Kidney (tissue), 2 donors: ENCODE measurements around a stretch of chr1.

DNA sequence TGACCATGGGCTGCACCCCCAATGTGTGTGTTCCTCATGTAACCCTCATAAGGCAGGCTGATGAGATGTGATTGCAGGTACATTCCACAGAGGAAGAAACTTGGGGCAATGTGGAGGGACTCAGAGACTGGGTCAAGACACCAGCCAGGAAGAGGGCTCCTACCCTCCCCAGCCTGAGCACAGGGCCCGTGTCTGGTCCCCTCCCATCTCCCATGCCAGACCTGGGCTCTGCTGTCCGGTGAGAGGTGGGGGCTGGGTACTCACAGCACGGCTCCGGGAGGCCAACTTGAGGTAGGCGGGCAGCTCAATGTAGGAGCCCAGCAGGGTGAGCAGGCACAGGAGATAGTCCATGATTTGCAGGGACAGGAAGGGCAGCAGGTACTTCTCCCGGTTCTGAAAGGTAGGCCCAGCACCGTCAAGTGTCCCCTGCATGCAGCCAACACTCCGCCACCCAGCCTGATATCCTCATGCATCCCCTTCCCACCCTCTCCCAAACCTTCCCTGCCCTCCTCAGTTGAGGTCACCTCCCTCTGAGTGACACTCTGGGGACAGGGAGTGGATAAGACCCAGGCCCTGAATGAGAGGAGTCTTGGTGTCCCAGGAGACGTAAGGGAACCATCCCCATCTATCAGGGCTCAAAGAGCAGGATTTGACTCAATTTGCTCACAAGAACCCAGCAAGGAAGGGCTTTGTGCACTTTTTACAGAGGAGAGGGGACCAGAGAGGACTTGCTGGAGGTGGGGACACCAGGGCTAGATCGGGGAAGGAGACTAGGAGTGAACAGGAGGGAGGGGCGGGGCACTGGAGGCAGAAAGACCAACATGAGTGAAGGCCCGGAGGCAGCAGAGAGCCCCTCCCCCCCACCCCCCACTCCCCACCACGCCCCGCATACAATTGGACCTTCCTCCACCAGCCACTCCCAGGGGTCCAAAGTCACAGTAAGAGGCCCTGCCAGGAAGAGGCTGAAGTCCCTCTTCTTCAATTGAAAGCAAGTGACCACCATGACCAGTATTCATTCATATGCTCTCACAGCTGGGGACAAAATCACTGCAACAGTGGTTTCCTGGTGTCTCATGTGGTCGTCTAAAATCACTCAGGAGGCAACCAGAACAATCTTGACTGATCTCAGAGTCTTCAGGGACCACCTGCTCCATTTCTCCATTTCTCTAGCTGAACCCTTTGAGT is 16.6 kb upstream of the MATN1 start:
- PRO-cap = no peak
- RRBS = 94% methylated on average over 4 of the region's 15 CpGs

- PRO-cap = no peak
- RRBS = no CpG with 5 or more reads among the region's 7 CpGs
Observed at GRCh38 chr1:30744051-30744564, 13.5 kb downstream of the LAPTM5 start.

DNA sequence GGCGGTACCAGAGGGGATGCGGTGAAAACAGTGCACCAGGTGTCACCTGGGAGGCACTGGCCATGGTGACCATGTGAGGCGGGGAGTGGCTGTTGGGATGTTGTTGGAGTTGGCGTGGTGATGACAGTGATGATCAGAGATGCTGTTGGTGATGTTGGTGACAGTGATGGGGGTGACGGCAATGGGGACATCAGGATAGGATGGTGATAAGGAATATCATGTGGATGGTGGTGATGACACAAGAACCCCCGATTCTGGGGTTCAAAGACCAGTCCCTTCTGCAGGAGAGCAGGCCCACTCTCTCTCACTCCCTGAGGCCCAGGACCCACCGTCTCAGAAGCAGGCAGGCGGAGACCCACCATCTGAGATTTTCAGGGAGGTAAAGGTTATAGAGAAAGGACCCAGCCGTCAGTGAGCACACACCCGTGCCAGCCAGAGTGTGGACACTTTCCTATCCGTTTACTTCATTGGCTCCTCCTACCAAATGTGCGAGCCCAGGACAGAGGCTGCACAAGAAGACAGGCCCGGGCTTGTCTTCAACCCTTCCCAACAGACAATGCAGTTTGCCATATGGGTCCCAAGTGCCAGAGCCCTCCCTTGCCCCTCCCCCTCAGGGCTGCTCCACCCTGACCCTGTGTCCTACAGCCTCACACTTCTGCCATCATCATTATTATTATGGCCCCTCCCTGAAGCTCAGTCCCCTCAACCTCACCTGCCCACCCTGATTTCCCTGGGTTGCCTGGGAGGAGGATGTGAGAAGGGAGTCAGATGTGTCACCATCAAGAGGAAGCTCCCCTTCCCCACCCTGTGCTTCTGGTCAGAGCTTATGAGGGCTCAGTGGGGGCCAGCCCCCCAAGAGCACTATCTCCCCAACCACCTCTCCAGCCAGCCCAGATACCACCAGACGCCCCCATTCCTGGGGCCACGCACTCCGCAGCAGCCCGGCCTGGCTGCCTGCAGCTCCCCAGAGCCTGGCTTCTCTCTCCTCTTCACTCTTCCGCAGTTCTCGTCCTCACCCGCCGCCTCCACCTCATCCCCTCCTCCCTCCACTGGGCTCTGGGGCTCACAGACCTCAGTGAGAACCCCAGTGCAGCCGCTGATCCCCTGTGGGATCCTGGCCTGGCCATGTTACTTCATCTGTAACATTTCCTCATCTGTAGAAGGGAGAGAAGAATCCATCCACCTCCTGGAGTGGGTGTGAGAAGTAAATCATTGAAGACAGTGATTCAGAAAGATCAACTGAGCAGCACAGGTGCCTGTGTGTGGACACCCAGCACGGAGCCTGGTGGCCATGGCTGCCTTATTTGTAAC is 9.4 kb downstream of the LAPTM5 start:
- PRO-cap = no peak
- RRBS = no CpG with 5 or more reads among the region's 23 CpGs

- PRO-cap = no peak
- RRBS = no CpG with 5 or more reads among the region's 16 CpGs
Observed at GRCh38 chr1:30759767-30760481, 2.4 kb upstream of the LAPTM5 start.

GRCh38 chr1:30762382-30763065 is 5.0 kb upstream of the LAPTM5 start:
- PRO-cap = no peak
- RRBS = no CpG with 5 or more reads among the region's 6 CpGs

DNA sequence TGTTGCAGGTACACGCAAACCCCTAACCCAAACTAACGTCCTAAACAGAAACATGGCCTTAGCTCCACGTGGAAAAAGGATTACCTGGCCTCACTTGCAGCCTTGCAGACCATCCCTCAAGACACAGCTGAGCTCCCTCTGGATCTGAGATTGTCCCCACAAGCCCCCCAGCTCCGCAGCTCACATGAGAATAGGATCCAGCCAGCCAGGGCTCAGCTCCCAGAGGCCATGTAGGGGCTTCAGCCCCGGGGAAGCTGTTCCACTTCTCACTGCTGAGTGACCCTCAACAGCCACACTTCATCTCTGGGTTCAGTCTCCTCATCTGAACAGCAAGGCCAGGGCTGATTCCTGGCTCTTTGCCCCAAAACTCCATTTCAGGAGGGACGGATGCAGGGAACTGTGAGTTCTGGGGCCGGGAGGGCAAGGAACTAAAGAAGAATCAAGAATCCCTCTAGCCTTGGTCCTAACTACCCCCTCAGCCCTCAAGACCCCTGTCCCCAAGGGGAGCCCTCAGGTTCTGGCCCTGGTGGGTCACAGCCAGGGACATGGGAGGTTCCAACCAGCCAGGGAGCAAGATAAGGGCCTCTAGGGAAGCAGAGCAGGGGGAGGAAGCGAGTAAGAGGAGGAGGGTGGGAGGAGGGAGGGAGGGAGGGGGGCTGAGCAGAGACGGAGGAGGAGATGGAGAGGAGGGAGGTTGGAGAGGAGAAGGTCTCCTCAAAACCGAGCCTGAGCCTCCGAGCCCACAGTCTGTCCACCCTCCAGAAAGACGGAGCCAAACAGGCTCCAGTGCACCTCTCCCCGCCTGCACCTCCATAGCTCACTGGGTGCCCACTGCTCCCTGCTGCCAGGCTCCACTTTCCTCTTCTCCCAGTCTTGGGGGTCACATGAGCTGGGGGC is 13.1 kb downstream of the SDC3 start:
- PRO-cap = no peak
- RRBS = no CpG with 5 or more reads among the region's 13 CpGs

- PRO-cap = no peak
- RRBS = no CpG with 5 or more reads among the region's 1 CpG
Observed at GRCh38 chr1:30897393-30897635, 11.2 kb downstream of the SDC3 start.

- PRO-cap = no peak
- RRBS = no CpG with 5 or more reads among the region's 2 CpGs
Observed at GRCh38 chr1:30901182-30901563, 7.4 kb downstream of the SDC3 start.

DNA sequence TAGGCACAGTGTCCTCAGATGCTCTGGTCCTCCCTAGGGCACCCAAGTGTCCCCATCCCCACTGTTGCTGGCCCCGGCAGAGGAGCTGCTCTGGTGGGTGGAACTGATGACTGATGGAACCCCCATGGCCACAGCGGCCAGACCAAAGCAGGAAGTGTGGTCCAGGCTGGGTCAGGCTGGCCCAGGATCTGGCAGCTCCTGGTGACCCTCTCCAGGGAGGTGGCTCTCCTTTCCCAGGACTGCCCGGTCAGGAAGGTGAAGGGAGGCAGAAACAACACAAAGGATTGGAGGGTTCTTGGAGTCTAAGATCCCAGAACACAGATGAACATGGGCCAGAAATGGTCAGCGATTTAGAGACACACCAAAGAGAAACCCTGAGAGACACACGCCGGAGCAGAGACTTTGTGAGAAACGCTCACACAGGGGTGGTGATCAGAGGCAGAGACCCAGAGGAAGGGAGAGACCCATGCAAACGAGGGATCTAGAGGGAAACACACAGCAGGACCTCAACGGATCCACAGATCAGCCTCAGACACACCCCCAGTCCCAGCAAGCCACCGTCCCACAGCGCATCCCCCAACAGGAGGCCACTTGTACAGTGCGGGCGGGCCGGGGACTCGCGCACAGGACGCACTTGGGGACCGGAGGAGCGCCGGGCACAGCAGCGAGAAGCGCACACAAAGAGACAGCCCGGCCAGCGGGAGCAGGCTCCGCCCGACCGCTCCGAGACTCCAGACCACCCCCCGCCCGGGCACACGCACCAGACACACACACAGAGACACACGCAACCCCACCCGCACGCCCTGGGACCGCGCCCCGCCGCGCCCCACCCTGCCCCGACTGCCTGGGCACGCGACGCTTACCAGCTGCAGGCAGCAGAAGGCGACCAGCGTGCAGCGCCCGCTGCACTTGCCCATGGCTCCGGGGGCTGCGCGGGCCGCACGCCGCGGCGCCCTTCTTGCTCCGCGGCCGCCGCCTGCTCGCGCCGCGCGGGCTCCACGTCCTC is 753 bp downstream of the NKAIN1 start:
- PRO-cap = no peak
- RRBS = 3% methylated on average over 26 of the region's 65 CpGs

DNA sequence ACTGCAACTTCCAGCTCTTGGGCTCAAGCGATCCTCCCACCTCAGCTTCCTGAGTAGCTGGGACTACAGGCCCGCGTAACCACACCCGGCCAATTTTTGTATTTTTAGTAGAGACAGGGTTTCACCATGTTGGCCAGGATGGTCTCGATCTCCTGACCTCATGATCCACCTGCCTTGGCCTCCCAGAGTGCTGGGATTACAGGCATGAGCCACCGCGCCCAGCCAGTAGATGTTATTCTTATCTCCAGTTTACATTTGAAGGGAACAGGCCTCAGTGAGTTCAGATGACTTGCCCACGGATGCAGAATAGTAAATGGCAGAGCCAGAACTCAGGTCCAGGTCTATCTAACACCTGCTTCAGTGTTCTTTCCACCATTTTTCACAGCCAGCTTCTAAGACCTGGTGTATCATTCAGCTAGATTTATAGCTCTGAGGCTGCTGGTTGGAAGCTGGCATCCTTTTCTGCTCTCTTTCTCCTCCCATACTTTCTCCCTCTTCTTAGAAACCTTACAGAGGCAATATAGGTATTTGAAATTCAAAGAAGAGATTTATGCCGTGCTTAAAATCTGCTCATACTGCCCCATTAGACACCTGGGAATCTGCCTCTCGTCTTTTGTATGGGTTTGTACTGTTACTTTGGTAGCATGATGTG is 10.9 kb downstream of the FABP3 start:
- PRO-cap = no peak
- RRBS = no CpG with 5 or more reads among the region's 10 CpGs

DNA sequence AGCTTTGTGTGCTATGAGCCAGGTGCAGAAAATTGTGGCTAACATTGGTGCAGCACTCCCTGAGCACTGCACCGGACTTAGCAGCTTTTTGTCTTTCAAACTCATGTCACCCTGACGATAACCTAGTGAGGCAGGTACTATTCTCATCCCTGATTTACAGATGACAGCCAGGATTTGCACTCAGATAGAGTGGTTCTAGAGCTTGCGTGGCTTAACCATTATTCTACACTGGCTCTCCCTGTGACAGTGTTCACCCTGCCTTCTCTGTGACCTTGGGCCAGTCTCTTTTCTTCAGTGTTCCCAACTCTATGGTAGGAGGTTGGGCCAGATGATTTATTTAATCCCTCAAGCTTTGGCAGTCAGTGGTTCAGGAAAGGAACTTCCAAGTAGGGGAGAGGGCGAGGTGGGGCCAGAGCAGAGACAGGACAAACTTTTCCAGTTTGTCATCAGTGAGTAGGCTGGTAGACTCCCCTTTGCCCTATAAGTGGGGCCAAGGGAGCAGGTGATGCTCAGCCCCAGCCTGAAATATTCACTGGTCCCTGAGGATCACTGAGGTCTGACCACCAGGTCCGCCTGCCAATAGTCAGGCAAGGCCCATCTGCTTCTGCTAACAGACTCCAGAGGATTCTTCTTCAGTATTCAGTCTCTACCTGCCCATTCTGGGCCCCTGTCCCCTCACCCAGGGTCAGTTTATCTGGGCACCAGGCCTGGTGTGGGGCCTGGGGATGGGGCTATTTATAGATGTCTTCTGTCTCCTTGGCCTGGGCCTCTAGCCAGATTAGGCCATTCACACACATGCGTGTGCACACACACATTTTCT is 8.7 kb upstream of the FABP3 start:
- PRO-cap = no peak
- RRBS = no CpG with 5 or more reads among the region's 6 CpGs

- PRO-cap = no peak
- RRBS = no CpG with 5 or more reads among the region's 6 CpGs
Observed at GRCh38 chr1:31409369-31409846, 3.6 kb upstream of the SERINC2 start.

- PRO-cap = no peak
- RRBS = no CpG with 5 or more reads among the region's 25 CpGs
Observed at GRCh38 chr1:31425449-31426109, 12.6 kb downstream of the SERINC2 start.

- PRO-cap = unidirectional peak, plus-strand start at chr1:31501533
- RRBS = no CpG with 5 or more reads among the region's 7 CpGs
Observed at GRCh38 chr1:31501269-31501692, 75.0 kb upstream of the TINAGL1 start.

- PRO-cap = unidirectional peak, minus-strand start at chr1:31577597; bidirectional peak, plus-strand start at chr1:31578177, minus-strand start at chr1:31577895
- RRBS = no CpG with 5 or more reads among the region's 28 CpGs
Observed at GRCh38 chr1:31577178-31578392, 1.3 kb downstream of the TINAGL1 start.

DNA sequence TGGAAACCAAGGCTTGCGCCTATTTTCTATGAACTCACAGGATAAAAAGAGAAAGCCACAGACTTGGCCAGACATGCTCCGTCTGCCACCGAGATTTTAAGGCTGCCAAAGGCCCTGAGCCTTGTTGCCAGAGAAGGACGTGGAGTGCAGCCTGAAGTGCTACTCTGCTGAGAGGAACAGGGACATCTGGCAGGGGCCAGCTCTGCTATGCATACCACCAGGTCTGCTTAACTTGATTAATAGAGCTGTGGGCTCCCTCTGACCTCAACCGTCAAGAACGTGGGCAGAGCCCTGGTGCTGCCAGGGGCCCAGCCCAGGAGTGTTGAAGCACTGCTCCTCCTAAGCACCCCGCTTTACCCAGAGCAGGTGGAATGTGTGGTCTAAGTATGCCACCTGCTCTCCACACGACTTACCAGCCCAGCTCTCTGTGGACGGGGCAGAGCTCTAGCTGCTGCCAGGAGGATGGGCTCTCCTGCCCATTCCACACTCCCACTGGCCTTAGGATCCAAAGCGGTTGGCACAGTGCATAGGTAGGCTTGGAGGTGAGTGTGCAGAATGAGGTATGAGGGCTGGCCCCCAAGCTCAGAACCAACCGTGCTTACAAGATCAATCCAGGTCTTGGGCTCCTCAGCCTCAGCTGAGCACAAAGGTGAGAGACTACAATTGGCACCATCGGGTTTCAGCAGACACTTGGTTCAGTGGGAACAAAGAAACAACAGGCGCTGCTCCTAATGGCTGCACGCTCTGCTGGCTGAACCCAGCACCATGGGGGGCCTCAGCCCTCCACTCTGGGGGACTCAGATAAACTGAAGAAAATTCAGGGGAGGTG is 10.7 kb downstream of the HCRTR1 start:
- PRO-cap = no peak
- RRBS = no CpG with 5 or more reads among the region's 14 CpGs

- PRO-cap = no peak
- RRBS = no CpG with 5 or more reads among the region's 9 CpGs
Observed at GRCh38 chr1:31640556-31641621, 3.8 kb downstream of the PEF1 start.

- PRO-cap = no peak
- RRBS = 83% methylated on average over 6 of the region's 15 CpGs
Observed at GRCh38 chr1:31694617-31695412, 9.0 kb downstream of the COL16A1 start.

DNA sequence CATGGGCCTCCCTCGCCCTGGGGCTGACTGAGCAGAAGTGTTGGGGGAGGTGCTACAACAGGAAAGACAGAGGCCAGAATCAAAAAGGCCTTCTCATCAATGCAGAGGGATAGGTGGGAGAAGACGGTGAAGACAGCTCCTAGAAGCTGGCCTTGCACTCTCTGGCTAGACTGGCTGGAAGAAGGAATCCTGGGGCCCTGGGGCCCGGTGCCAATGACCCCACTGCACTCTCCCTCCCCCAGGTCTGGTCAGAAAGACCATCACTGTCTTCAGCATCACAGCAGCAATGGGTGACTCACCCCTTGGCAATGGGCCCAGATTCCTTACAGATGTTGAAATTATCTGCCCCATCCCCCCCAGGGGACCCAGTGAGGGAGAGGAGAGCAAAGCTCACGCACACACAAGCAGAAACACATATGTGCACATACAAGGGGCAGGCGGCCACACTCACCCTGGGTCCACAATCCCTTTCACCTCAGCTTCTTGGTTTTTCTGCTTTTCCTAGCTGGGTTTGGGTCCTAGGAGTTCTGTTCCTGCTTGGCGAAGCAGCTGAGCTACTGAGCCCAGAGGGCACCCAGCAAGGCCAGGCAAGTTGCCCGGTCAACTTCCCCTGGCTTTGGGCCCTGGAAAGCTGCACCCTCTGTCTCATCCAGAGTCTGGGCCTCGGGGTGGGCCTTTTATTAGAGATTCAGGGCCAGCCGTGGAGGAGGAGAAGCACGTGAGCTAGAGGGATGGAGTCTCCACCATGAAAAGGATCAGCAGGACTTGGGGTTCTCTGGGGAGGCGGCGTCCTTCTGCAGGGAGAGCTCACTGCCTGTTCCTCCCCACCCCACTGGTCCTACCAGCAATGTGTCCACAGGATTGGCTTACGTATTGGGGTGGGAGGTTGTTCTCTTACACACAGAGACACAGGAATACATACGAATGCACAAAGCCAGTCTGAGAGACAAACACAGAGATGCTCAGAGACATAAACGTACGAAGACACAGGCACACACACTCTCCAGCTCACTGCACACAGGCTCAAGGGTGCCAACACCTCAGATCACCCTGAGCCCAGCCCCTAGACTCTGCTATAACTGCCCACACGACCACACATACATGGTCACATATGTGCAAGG is 2.5 kb downstream of the COL16A1 start:
- PRO-cap = no peak
- RRBS = no CpG with 5 or more reads among the region's 17 CpGs

- PRO-cap = no peak
- RRBS = no CpG with 5 or more reads among the region's 19 CpGs
Observed at GRCh38 chr1:31705150-31705719, 1.4 kb upstream of the COL16A1 start.